Islet of Langerhans (tissue), 1 donor: ENCODE results near the genes MET and FAM3C.

DNA sequence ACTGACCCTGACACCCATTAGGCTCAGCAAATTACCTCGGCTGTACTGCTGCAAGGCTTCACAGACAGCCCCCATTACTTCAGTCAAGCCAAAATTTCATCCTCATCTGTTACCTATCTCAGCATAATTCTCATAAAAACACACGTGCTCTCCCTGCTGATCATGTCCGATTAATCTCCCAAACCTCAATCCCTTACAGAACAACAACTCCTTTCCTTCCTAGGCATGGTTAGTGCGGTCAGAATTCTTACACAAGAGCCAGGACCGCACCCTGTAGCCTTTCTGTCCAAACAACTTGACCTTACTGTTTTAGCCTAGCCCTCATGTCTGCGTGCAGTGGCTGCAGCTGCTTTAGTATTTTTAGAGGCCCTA lies 40.7 kb upstream of the CAV2 start:
- RRBS = no CpG with 5 or more reads among the region's 6 CpGs

GRCh38 chr7:116525804-116526971 lies 1.4 kb downstream of the CAV1 start:
- RRBS = 3% methylated on average over 17 of the region's 89 CpGs

GRCh38 chr7:116626765-116627309 lies 45.2 kb upstream of the MET start:
- RRBS = 84% methylated on average over 2 of the region's 9 CpGs

GRCh38 chr7:116672132-116673032 lies at the start of gene MET:
TSS of gene MET (plus strand) at chr7:116672196.
- RRBS = 3% methylated on average over 7 of the region's 74 CpGs

DNA sequence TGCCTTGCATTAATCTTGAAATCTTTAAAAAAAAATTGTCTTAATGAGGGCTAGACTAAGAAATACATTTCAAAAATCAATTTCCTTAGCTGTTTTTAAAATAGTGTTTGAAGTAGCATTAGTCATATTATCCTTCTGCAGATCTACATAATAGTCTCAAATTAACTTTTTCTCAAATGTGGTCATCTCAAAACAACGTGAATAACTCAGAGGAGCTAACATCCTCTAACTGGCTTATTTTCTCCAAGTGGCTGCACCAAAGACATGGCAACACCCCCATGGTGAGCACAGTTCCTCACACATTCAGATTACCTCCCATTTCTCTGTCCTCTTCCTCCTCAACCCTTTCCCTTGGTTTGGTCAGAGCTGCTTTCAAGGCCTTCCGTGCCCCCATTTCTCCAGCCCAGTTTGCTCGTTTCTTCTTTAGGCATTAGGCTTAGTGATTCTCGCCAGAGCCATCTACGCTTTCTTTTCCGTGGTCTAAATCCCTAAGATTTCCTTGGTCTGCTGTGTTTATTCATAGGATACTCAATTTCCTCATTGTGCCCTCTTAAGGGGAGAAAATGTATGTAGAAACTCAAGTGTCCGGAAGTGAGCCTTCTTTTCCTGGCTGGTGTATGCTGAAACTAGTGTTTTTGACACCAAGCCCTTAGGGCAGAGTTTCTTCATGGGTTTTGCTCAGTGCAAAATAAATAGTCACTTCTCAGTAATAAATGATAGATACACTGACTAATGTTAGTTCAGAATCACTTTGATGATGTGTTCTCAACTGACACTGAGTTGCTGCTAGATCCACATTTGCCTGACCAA lies 2.6 kb downstream of the MET start:
- RRBS = no CpG with 5 or more reads among the region's 7 CpGs

DNA sequence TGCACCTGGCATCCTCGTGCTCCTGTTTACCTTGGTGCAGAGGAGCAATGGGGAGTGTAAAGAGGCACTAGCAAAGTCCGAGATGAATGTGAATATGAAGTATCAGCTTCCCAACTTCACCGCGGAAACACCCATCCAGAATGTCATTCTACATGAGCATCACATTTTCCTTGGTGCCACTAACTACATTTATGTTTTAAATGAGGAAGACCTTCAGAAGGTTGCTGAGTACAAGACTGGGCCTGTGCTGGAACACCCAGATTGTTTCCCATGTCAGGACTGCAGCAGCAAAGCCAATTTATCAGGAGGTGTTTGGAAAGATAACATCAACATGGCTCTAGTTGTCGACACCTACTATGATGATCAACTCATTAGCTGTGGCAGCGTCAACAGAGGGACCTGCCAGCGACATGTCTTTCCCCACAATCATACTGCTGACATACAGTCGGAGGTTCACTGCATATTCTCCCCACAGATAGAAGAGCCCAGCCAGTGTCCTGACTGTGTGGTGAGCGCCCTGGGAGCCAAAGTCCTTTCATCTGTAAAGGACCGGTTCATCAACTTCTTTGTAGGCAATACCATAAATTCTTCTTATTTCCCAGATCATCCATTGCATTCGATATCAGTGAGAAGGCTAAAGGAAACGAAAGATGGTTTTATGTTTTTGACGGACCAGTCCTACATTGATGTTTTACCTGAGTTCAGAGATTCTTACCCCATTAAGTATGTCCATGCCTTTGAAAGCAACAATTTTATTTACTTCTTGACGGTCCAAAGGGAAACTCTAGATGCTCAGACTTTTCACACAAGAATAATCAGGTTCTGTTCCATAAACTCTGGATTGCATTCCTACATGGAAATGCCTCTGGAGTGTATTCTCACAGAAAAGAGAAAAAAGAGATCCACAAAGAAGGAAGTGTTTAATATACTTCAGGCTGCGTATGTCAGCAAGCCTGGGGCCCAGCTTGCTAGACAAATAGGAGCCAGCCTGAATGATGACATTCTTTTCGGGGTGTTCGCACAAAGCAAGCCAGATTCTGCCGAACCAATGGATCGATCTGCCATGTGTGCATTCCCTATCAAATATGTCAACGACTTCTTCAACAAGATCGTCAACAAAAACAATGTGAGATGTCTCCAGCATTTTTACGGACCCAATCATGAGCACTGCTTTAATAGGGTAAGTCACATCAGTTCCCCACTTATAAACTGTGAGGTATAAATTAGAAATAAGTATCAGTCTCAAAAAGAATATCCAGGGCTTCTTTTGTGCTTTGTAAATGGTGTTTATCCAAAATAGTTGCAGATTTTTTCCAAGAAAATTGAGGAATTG lies 27.6 kb downstream of the MET start:
- RRBS = no CpG with 5 or more reads among the region's 22 CpGs

DNA sequence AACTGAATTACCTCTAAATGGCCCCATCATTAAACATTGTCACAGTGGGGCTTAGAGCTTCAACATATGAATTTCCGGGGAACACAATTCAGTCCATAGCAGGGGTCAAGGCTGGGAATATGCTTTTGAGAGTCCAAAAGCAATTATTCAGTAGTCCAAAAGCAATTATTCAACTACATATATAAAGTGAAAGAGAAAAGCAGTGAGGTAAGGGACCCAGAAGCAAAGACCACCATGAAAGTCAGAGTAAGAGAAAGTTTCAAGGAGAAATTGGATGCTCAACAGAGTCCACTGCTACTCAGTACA lies 76.2 kb upstream of the CAPZA2 start:
- RRBS = no CpG with 5 or more reads among the region's 1 CpG

GRCh38 chr7:116953578-116954186 lies 381 bp downstream of the ST7 start:
- RRBS = 3% methylated on average over 45 of the region's 79 CpGs

DNA sequence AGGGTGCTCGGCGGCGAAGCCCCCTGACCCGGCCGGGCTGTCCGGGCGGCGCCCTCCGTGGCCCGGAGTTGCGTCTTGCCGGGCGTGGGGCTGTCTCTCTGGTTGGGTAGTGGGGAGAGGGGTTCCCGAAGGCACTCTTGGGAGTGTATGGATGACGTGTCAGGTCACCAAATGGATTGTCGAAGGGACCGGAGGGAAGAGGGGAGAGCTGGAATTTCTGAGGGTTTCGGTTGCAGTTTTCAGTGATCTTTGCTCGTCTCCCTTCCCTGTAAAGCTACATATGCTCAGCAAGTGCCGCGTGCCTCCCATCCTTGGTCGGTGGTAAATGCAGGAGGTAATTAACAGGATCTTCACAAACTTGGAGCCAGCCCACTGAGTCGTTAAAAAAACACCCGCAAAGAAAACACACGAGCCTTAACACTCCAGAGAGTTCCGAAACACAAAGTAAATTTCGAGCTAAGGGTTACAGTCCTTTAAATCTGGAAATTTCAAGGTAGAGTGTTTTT lies 939 bp downstream of the ST7 start:
- RRBS = no CpG with 5 or more reads among the region's 27 CpGs

DNA sequence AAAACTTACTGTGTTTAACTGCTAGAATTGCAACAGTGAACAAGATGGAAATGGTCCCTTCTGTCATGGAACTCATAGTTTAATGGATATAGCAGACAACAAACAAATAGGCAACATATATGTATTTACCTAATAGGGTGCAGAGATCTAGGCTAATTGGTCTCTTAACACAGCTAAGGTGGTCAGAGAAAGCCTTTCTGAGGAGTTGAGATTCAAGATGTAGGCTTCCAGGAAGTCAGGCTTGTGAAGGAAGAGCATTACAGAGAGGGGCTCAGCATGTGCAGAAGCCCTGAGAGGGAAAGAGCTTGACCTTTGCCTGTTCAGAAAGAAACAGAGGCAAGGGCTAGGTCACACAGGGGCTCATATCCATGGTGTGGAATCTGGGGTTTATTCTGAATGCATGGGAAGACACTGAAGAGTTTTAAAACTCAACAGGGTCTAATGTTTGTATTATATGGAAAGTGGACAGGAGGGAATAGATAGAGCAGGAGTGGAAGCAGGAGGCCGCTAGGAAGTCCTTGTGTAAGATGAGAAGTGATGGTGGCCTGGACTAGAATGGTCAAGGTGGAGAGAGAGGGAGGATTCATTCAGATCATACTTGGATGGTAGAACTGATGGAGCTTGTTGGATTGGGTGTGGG lies 98.0 kb downstream of the ST7 start:
- RRBS = no CpG with 5 or more reads among the region's 1 CpG

DNA sequence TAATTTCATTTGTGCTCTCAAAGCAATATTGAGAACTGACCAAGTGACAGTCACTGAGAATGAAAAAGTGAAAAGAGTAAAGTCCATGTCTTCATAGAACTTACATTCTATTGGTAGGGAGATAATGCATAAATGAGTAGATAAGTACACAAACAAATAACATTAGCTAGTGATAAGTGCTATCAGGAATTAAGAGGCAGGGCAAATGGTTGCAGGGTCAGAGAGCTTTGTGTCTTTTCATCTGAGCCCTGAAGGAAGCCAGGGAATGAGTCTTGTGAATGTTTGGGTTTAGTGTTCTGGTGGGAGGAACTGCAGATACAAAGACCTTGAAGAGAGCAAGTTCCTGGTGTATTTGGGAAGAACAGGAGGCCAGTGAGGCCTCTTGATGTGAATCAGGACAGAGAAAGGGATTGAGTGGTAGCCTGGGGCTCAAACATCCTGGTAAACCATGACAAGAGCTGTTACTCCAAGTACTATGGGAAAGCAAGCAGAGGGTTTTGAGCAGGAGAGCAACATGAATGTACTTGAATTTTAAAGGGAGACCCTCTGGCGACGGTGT lies 183.8 kb downstream of the CTTNBP2 start:
- RRBS = no CpG with 5 or more reads among the region's 2 CpGs

GRCh38 chr7:117780945-117781144 lies 92.4 kb downstream of the CTTNBP2 start:
- RRBS = no CpG with 5 or more reads among the region's 1 CpG

- RRBS = no CpG with 5 or more reads among the region's 5 CpGs
These were observed 800.6 kb upstream of the KCND2 start for GRCh38 chr7:119472391-119472699.

- RRBS = no CpG with 5 or more reads among the region's 7 CpGs
These were observed 2.2 kb downstream of the CPED1 start for GRCh38 chr7:120990447-120991387.

DNA sequence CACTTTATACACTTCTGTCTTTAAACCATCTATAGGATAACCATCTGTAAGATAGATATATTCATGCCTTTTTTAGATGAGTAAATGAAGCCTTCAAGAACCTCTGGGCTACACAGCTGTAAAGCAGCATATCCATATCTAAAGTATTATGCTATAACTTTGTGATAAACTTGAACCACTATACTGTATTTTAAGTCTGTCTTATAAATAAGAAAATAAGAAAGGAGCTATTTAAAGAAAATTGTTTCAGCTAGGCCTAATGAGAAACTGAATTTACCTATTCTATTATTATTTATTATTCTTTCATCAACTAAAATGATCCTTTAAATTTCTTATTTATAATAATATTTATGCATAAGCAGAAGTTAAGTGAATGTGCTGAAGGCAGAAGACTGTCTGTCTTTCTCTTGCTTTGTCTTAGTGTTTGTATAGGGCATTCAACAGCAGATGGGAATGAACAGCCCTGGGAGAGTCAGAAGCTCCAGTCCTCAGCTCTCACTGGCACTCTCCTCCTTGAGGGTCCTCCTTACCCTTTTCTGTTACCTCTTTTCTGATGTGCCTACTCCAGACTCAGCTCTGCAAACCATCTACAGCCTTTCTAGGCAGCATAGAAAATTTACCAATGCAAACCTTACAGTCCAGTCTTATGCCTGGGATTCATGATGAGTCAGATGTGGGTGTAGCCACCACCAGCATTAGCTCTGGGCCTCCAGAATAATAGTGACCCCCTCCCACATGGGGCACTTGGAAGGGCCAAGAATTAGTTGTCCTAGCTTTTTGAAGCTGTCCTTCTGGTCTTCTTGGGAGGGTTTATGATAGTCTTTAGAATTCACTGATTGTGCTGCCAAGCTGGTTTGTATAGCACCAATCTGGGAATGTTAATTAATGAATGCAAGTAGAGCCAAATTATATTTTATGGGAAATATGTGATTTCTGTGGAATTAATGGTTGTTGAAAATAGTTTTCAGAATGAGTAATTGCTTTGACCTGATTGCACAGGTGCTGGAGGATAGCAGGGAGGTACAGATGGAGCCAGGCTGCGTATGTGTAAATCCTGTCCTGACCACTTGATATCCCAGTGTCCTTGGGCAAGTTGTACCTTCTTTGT lies 94.5 kb downstream of the CPED1 start:
- RRBS = no CpG with 5 or more reads among the region's 1 CpG

GRCh38 chr7:121085831-121086623 lies 97.5 kb downstream of the CPED1 start:
- RRBS = no CpG with 5 or more reads among the region's 6 CpGs

DNA sequence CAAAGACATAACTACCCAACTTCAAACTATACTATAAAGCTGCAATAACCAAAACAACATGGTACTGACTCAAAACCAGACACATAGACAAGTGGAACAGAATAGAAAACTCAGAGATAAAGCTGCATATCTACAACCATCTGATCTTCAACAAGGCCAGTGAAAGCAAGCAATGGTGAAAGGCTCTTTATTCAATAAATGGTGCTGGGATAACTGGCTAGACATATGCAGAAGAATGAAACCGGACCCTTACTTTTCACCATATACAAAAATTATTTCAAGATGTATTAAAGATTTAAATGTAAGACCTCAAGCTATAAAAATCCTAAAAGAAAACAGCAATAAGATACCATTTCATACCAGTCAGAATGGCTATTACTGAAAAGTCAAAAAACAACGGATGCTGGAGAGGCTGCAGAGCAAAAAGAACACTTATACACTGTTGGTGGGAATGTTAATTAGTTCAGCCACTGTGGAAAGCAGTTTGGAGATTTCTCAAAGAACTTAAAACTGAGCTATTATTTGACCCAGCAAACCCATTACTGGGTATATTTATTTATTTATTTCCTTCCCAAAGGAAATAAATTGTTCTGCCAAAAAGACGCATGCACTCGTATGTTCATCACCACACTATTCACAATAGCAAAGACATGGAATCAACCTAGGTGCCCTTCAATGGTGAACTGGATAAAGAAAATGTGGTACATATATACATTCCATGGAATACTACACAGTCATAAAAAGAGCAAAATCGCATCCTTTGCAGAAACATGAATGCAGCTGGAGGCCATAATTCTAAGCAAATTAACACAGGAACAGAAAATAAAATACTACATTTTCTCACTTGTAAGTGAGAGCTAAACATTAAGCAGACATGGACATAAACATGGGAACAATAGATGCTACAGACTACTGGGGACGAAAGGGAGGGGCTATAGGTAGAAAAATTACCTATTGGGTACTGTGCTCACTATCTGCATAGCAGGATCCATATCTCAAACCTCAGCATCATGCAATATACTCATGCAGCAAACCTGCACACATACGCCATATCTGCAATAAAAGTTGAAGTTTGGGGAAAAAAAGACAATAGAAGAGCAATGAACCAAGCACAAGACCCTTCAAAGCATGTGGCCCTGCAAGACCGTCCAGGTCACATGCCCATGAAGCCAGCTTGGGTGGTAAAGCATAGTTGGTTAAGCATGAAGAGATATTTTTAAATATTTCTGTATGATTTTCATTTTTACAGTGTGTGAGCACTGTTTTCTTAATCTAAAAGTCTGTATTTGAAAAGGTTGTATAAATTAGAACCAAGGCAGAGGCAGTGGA lies 72.2 kb upstream of the WNT16 start:
- RRBS = no CpG with 5 or more reads among the region's 8 CpGs

DNA sequence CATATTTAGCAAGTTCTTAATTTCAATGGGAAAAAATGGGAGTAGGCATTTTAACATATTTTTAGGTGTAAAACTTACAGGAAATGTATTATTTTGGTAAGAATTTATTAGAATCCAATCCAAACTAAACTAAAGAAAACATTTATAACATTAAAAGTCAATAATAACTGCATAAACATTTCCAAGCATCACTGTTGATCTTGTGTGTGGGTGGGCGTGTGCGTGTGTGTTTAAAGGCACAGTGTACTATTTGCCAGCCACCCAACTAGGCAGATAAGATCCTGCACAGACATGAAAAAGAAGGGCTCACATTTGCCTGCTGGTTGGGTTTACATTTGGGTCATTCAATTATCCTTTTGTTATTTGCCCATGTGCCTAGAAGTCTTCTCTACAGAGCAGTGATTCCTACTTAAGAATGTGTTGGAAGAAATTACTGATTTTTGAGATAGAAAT lies 31.0 kb upstream of the WNT16 start:
- RRBS = no CpG with 5 or more reads among the region's 2 CpGs

DNA sequence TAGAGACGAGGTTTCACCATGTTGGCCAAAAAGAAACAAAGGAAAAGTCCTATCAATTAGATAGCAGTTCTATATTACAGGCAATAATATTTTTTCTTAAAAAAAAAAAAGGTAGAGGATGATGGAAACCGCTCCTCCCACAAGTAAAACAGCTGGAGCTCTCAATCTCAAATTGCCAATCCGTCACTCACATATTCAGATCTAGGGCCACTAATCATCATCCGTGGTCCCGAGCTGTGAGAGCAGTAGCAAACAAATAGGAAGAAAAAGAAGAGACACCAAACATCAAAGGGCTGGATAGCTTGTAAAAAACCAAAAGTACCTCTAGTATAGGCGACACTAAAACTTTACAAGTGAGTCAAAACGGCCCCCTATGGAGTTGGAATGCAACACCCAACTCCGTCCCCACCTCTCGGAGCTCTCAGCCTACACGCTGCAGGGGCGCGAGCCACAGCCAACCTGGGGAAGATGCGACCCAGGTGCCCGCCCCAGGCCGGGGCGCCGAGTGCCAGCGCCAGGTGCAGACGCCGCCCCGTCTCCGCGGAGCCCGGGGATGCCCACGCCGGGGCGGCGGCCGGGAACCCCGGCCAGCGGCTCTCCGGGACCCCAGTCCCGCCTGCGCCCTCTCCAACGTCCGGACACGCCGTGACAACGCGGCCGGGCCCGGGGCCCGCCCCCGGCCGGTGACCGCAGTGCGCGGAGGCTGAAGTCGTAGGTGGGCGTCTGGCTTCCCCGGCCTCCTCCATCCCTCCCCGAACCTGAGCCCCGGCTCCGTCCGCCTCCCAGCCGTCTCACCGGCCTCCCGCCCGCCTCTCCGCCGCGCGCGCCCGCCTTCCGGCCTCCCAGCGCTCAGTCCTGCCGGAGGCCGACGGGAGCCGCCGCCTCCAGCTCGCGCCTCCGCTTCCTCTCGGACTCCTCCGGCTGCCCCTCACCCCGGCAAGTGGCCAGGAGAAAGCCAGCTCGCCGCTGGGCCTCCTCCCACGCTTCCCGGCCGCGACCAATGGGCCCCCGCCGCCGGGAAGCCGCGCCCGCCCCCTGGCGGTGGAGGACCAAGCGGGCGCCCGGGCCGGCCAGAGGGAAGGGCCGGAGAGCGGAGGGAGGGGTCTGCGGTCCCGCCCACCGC lies at the start of gene FAM3C:
Gene FAM3C (minus strand): TSS at position 942 of the 1,123 bp plus-strand sequence.
- RRBS = 4% methylated on average over 40 of the region's 100 CpGs

GRCh38 chr7:121832410-121832754 lies 40.6 kb upstream of the PTPRZ1 start:
- RRBS = no CpG with 5 or more reads among the region's 8 CpGs